ENCODE measurements around the genes CLN3 and C16orf54.

DNA sequence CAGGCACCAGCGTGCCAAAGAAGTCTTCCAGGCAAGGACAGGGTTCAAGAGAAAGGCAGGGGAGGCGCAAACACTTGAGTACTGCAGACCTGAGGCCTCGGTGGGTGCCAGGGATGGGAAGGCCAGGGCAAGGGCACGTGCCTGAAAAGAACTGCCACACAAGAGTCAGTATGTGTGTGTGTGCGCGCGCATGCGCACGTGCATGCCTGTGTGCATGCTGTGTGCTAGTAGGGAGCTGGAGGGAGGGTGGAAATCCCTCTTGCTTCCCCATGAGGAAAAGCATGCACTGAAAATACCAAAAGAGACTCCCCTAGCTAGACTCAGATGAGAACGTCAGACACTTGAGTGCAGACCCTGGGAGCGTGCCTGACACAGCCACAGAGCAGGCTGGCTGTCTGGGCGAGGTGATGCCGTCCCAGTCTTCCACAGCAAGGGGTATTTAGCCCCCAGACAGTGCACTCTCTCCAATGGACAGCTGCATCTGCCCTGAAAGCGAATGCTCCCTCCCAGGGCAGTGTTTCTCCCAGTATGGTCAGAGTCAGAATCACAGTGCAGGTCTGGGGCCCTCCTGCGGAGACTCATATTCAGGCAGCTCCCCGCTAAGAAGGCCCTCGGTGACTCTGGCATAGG is 40.2 kb upstream of the GSG1L start:
- PRO-cap, result no peak

- PRO-cap, result no peak
Measured at GRCh38 chr16:28114601-28115124, 51.1 kb upstream of the GSG1L start.

DNA sequence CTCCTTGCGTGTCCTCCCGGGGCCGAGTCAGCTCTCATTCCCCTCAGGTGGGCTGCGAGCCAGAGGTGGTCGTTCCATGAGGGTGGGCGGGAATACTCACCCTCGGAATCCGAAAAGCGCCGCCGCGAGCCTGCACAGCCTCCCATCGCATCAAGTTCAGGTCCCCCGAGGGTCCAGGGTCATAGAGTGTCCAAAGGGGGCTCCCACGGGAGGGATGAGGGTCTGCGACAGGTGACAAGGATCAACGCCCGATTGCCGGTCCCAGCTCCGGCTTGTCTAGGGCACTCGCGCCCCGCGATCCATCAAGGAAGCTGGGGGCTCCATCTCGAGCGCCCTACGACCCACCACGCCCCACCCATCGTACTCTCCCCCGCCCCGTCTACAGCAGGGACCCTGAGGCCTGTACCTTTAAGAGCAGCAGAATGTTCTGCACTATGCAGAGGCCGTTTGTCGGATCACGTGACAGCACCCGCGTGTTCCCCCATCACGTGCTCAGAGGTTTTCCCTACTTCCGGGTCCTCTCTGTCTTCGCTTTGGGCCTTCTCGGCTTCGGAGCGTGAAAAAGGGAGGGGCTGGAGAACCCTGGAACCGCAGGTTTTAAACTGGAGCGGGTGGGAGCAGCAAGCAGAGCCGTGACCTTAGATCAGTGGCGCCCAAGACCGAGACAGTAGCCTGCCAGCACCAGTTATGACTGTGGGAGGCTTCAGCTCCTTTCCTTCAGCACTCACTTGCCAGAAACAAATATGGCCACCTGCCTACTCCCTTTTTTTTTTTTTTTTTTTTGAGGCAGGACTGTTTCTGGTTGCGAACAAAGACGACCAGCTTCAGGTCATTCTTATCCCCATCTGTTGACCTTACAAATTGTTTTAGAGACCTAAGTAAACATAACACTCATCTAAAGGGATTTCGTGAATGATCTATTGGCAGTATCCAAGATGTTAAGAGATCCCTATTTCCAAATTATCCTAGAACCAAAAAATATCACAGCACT is at the start of gene CLN3:
Gene CLN3 (minus strand): TSS at position 461 of the 991 bp plus-strand sequence.
- PRO-cap, result bidirectional peak, plus-strand start at position 37 of the sequence, minus-strand start at position 39 of the sequence; bidirectional peak, plus-strand start at position 508 of the sequence, minus-strand start at position 689 of the sequence

- PRO-cap, result no peak
Measured at GRCh38 chr16:28526522-28526857, 12.3 kb downstream of the NUPR1 start.

GRCh38 chr16:28835044-28835822 is 10.9 kb downstream of the TUFM start:
- PRO-cap, result no peak

DNA sequence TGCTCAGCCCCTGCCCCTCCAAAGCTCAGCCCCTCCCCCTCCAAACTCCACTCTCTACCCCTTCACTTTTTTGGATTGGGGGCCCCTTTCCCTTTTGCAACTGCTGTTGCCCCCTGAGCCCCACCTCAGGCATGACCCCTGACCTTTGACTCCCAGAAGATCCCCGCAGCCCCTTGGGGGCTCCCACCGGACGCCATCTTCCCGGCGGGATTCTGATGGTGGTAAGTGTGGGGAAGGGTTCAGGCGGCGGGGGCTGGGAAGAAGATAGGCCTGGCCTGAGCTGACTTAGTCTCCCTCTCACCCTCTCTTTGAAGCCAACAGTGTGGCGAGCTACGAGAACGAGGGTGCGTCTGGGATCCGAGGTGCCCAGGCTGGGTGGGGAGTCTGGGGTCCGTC is 1.4 kb downstream of the LAT start:
- PRO-cap, result no peak

DNA sequence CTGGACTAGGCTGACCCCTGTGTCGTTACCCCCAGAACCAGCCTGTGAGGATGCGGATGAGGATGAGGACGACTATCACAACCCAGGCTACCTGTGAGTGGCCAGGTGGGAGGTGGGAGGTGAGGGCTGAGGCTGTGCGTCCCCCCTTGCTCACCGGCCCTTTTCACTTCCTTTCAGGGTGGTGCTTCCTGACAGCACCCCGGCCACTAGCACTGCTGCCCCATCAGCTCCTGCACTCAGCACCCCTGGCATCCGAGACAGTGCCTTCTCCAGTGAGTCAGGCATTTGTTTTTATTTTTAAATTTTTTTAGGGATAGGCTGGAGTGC is 1.7 kb downstream of the LAT start:
- PRO-cap, result no peak

DNA sequence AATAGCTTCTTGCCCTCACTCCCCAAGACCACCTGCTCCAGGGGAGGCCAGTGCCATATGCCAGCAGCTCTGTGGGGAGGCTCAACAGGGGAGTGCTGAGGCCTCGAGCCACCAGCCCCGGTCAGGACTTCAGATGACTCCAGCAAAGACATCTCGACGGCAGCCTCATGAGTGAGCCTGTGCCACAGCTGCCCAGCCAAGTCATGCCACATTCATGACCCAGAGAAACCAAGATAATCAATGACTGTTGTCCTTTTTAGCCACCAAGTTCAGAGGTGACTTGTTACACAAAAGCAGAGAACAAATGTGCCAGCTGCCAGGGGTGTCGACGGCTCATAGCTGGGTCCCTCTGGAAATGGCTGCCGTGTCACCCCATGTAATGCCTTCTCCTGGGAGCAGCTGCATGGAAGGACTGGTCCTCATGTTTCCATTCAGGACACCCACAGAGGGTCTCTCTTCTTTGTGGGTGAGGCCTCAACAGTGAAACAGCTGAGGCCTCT is 162.2 kb downstream of the LAT start:
- PRO-cap, result no peak

- PRO-cap, result no peak
Measured at GRCh38 chr16:29184804-29185656, 200.2 kb downstream of the LAT start.

- PRO-cap, result no peak
Measured at GRCh38 chr16:29218486-29219696, 187.6 kb downstream of the NPIPB11 start.

DNA sequence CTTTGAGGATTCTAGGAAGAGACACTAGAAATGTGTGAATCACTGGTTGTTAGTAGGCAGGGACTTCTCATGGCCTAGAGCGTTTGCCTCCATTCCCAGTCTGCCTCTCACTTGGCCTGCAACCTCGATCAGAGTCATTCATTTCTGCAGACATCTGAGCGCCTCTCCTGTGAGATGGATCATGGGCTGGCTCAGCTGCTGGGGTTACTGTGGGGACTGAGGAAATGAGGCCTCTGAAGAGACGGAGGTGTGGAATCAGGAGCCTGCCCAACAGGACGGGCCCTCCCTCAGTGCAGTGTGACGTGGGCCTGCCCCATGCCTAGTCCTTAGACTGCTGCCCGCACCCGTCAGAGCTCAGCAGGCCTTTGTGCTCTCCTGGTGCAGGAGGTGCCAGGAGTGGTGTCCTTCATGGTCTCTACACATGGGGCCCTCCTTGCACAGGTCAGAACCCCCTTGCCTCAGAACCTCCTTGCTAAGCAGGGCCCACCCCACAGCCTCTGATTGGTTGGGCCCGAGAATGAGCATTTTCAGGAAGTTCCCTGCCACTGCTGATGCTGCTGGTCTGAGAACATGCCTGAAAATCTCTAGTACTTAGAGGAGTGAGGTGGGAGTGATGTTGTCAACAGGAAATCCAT is 99.4 kb downstream of the NPIPB11 start:
- PRO-cap, result no peak

- PRO-cap, result no peak
Measured at GRCh38 chr16:29604683-29605139, 58.3 kb upstream of the SPN start.

GRCh38 chr16:29629317-29629711 is 33.7 kb upstream of the SPN start:
- PRO-cap, result no peak

GRCh38 chr16:29700208-29700798 is 21.3 kb downstream of the QPRT start:
- PRO-cap, result no peak

DNA sequence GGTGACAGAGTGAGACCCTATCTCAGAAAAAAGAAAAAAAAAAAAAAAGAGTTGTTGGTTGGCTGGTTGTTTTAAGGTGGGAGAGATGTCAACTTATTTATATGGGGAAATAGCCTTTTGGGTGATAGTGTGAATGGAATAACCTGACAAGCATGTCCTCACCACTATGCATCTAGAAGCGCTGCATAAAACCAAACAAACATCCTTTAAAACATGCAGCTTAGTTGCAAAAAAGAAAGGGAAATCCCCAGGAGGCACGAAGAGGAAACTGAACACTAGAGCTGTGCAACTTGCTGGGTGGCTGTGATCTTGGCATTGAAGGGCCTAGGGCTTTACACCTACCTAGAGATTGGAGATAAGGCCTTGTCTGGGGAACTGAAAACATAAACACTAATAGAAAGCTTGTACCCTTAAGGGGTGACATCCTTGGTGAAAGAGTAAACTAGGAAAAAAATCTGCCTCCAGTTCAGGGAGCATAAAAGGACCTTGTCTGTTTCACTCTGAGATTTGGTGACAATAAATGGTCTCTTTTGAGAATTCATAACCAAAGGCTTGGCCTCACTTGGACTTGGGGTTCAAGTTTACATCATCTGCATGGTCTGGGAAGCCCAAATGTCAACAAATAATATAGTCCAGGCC is 7.2 kb downstream of the C16orf54 start:
- PRO-cap, result no peak

- PRO-cap, result no peak
Measured at GRCh38 chr16:29741068-29741475, 4.7 kb downstream of the C16orf54 start.

DNA sequence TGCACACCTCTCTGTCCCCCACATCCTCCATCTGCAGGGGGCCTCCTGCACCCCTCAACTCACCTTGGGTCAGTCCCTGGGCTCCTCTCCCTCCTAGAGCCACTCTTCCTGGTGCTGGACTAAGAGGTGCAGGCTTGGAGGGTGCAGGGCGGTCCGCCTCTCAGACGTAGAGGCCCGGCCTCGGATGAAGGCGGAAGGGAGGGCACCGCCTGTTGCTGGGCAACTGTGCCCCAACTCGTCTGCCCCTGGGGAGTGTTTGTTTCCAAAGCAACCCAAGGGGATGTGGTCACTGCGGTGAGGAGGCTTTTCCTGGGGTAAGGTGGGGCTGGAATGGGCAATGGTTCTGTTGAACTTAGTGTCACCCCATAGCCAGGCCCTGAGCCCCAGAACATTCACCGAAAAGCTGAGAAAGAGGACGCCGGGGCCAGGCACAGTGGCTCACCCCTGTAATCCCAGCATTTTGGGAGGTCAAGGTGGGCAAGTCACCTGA is at the start of gene C16orf54:
Gene C16orf54 (minus strand): TSS at position 143 of the 490 bp plus-strand sequence.
- PRO-cap, result no peak

- PRO-cap, result no peak
Measured at GRCh38 chr16:29746886-29747379, 1.1 kb upstream of the C16orf54 start.

DNA sequence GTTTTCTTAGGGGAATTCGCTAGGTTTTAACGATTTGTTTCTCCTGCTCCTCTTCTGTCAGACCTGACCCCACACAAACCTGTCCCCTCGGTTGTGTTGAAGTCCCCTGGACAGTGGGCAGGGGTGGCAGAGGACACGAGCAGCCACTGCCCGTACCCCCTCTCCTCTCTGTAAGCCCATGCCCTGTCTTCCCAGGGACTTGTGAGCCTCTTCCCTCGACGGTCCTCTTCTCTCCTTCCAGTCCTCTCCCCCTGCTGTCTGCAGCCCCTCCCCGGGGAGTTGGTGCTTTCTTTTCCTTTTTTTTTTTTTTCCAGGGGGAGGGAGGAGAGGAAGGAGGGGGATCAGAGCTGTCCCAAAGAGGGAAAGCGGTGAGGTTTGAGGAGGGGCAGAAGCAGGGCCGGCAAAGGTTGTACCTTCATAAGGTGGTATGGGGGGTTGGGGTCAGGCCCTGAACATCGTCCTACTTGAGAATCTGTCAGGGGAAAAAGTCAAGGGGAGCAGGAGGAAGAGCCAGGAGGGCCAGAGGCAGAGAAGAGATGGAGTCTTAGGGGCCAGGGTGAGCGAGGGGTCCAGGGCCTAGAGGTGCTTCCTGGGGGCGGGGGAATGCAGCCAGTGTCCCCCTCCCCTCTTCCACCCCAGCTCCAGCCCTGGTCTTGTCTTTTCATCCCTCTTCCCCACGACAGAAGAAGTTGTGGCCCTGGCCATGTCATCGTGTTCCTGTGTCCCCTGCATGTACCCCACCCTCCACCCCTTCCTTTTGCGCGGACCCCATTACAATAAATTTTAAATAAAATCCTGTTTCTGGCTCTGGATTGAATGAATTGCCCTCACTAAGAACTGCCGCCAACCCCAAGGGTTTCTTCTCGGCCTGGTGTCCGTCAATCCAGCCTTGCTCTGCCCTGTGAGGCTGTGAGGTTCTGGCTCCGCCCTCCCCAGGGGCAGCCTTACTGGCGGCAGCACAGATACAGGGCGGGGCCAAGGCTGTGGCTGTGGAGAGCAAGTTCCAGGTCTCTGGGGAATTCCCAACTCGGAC is 1.3 kb upstream of the PRRT2 start:
- PRO-cap, result bidirectional peak, plus-strand start outside the sequence, minus-strand start at position 896 of the sequence

DNA sequence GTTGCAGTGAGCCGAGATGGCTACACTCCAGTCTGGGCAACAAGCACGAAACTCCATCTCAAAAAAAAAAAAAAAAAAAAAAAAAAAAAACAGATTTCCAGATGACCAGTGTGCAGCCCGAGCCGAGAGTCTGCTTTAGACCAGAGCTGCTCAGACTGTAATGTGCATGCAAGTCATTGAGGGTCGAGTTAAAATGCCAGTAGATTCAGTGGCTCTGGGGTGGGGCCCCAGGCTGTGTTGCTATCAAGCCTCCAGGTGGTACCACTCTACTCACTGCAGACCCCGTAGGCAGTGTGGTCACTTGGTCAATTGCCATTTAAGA is 3.9 kb downstream of the MVP start:
- PRO-cap, result no peak

All from neuron (in vitro differentiated cells).